Smooth muscle cell (in vitro differentiated cells): ENCODE measurements around the gene CCDC168.

- RAMPAGE, long total RNA: no peak
Observed at GRCh38 chr13:102758849-102759223, at the start of gene CCDC168. CCDC168 (minus strand) TSS chr13:102759072.

DNA sequence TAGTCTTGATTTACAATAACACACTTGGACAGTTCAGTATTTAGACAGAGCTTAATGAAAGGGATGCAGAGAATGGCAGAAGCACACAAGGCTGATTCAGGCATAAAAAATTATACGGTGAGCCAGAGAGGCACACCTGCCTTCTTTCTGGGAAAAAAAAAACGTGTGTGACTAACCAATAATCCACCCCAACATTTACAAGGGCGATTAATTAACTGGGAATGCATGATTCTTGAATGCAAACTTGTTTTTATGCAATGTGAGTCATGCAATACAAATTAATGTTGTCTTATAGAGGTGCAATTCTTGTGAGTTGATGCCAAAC, 348.3 kb downstream of the DAOA start:
- RAMPAGE, long total RNA: no peak

DNA sequence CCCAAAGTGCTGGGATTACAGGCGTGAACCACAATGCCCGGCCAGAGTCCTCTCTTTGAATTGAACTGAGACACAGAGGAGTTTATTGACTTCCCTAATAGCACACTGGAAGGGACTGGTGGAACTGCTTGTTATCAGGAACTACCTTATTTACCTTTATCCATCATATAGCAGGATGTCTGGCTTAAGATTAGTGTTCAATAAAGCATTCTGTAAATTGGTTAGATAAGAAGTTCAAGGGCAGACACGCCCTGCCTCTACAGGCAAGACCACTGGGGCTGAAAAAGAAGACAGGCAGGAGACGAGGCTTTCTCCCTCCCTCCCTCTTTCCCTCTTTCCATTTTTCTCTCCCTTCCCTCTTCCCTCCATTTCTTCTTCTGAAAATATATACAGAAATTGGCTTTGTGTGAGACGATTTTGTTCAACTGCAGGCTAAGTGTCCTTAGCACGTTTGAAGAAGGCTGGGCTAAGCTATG, 456.1 kb downstream of the DAOA start:
- RAMPAGE, long total RNA: no peak

GRCh38 chr13:106151842-106152491, 383.5 kb downstream of the EFNB2 start:
- RAMPAGE, long total RNA: no peak

DNA sequence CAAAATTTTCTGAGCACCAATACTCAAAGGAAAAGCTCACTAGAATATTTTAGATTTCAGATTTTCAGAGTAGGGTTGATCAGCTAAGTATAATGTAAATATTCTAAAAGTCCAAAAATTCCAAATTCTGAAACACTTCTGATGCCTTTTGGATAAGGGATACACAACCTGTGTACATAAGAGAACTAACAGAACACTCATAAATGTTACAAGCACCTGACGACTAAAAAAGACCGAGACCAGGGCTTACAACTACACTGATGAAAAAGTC, 183.3 kb downstream of the EFNB2 start:
- RAMPAGE, long total RNA: no peak

DNA sequence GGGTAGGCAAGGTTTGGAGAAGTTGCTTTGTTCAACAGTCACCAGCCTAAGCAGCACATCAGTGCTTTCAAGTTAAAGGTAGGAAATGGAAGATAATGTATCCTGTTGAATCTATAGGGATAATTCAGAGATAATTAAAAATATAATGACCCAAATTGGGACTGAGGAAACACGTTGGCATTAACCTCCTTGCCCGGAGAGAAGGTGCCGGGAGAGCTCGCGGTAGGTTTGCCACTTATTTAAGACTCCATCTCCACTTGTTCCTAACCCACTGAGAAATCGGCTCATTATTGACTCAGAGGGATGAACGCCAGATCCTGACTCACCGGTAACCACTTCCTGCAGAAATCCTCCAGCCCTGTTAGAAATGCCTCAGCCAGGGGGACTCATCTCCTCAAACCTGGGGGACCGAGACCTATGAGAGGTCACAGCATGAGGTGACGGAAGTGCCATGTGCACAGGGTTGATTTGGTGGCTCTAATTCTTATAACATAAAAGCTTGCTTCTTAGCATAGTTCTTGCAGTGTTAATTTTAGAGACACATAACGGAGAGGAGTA, 159.2 kb downstream of the EFNB2 start:
- RAMPAGE, long total RNA: no peak

DNA sequence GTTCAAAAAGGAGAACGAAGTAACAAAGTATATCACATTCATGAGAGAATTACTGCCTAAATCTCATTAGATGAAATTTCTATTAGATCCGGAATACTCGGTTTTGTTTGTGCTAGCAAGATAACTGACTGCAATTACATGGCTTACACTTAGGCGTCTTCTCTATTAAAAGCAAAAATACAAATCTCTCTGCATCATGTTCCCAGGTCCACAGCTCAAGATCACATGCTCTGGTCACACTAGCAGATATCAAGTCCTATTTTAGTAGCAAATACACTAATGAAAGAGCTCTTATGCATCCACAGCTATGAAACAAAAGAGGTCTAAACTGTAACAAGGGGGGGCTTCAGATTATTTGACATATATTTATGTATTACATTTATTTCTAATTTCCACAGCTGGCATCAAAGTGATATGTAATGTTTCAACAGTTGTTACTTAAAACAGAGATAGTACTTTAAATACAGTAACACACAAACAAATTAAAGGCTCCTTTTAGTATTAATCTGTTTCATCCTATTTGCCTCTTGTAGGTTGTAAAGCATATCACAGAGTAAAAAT, 53.5 kb downstream of the EFNB2 start:
- RAMPAGE, long total RNA: no peak

DNA sequence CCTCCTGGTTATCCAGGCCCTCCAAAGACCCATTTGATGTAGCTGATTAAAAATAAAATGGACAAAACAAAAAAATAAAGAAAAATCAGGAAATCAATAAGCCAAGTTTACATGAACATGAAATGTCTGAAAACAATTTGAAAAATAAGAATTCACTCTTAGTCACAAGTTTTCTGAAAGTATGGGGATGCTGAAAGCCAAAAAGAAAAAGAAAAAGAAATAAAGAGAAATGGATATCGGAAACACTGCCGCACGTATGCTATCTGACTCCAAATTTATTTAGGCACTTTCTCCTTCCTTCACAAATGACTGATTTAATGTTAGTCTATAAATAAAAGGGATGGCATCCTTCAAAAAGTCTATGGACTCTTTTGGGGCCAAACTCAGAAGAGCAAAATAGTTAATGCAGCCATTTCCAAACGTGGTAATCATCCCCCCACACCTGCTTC, 39.6 kb downstream of the EFNB2 start:
- RAMPAGE, long total RNA: no peak

GRCh38 chr13:106496566-106496900, 38.9 kb downstream of the EFNB2 start:
- RAMPAGE, long total RNA: no peak

DNA sequence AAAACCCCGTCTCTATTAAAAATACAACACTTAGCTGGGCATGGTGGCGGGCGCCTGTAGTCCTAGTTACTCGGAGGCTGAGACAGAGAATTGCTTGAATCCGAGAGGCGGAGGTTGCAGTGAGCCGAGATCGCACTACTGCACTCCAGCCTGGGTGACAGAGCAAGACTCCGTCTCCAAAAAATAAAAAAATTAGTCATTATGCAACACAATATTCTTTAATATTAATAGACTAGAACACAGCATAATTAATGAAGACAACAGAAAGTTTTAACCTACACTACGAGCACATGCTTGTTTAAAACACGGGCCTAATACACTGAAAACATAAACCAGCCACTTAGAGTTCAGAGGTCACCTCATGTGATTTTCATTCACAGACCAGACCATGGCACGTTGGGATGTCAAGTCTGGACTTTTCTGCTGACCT, 17.3 kb downstream of the EFNB2 start:
- RAMPAGE, long total RNA: no peak

DNA sequence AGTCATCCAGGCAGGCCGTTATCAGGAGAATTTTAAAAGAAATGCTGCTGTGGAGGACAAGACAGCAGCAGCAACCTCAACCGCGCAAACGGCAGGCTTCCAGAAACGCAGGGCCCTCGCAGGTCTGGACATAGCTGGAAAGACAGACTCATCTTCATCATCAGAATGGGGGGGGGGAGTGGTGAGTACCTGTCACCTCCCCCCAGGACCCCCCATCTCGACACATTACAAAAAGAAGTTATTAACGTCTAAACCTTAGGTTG, 2.9 kb downstream of the EFNB2 start:
- RAMPAGE, long total RNA: no peak

- RAMPAGE, long total RNA: no peak
Observed at GRCh38 chr13:106568413-106568625, 382 bp upstream of the ARGLU1 start.

- RAMPAGE, long total RNA: no peak
Observed at GRCh38 chr13:106680716-106681287, 112.9 kb upstream of the ARGLU1 start.

DNA sequence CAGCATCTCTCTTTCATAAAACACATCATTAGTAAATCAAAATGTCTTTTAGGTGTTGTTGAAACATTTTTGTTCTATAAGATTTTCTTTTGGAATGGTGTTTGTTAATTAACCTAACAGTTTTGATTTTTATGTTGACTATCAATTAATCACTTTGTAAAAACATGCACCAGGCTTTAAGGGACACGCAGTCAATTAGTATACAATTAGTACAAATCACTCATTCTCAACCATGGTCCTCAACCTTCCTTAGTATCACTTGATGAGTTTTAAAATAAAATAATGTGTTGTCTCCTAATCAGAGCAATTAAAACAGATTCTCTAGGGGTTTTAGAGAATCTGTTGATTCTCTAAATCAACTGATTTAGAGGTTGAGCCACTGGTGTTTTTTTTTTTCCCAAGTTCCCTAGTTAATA, 617.6 kb downstream of the NALF1 start:
- RAMPAGE, long total RNA: no peak

GRCh38 chr13:107581036-107581329, 286.3 kb downstream of the NALF1 start:
- RAMPAGE, long total RNA: no peak

GRCh38 chr13:108218805-108219380, 701 bp downstream of the ABHD13 start:
- RAMPAGE, long total RNA: no peak

DNA sequence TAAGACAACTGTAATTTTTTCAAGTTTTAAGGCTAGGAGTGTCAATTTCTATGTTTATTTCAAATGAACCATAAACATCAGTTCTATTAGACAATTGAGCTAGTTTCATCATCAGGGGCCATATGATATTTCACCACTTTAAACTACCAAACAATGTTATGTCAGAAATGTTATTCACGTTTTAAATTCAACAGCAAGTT, 42.2 kb upstream of the MYO16 start:
- RAMPAGE, long total RNA: no peak

DNA sequence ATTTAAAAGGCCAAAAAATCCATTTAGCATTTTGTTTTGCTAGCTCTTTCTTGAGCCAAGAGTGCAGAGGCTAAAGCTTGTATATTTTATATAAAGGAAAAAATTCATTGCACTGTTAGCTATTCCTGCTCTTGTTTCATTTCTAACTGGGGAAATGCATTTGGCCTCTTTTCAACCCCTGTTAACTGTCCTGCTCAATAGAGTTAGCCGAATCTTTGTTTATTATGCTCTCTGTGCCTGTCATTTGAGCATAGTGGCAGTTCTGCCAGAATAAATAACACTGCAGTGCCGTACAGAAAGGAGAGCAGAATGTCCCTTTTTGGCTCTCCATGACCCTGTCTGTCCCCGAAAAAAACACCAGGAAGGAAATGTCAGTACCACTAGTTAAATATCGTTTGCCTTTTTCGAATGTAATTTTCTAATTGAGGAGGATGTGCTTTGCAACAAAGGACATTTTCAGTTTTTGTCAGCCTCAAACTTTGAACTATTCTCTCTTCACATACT, 350.9 kb downstream of the MYO16 start:
- RAMPAGE, long total RNA: no peak

DNA sequence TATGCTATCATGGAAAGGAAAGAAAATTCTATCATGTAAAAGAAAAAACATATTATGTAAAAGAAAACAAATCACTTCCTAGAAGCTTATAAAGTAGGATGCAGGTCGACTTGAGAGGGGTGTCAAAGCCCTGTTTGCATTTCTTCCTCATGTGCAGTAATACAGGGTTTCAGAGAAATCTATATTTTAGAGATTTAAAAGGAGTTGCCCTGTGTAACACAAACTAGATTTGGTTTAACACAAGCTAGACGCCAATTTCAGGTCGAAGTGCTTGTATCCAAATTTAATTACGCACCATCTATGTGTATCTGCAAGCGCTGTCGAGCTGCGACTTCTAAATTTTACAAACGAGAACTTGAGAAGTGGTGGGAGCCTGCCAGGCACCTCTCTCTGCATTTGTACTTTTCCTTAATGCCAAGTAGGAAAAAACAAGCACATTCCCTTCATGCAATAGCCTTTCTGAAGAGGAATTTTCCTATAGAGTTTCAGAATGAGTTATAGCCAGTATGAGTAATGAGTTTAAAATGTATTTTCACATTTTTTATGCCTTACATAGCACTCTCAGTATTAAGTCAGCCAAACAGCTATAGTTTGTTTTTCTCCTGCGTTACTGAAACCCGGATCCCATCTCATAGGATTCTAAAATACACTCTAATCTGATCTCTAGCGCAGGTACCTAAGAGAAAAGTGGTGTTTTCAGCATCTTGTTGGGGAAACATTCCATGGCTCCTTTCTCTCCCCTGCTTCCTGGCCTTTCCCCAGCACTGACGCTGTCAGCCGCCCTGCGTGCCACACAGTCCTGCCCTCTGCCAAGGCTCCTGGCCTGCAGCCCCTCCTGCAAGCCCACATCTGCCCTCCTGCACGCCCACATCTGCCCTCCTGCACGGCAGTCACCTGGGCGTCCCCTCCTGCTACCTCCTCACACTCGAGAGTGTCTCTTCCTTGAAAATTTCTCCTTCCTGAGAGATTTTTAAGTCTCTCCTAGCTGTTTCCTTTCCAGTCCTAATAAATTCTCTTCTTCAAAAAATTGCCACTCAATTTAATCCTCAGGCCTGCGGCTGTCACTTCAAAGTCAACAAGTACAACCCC, 526.9 kb downstream of the MYO16 start:
- RAMPAGE, long total RNA: no peak

DNA sequence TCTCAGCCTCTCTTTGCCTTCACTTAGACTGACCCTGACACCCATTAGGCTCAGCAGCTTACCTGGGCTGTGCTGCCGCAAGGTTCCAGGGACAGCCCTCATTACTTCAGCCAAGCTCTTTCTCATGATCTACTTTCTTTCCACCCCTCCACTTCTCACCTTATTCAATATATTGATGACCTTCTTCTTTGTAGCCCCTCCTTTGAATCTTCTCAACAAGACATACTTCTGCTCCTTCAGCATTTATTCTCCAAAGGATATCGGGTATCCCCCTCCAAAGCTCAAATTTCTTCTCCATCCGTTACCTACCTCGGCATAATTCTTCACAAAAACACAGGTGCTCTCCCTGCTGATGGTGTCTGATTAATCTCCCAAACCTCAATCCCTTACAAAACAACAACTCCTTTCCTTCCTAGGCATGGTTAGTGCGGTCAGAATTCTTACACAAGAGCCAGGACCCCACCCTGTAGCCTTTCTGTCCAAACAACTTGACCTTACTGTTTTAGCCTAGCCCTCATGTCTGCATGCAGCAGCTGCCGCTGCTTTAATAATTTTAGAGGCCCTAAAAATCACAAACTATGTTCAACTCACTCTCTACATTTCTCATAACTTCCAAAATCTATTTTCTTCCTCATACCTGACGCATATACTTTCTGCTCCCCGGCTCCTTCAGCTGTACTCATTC, 517.6 kb downstream of the IRS2 start:
- RAMPAGE, long total RNA: no peak